NB4 (cell line): ENCODE data around the gene CDC5L.

GRCh38 chr6:43769067-43769571 lies 892 bp upstream of the VEGFA start:
- RRBS: no CpG with 5 or more reads among the region's 7 CpGs

DNA sequence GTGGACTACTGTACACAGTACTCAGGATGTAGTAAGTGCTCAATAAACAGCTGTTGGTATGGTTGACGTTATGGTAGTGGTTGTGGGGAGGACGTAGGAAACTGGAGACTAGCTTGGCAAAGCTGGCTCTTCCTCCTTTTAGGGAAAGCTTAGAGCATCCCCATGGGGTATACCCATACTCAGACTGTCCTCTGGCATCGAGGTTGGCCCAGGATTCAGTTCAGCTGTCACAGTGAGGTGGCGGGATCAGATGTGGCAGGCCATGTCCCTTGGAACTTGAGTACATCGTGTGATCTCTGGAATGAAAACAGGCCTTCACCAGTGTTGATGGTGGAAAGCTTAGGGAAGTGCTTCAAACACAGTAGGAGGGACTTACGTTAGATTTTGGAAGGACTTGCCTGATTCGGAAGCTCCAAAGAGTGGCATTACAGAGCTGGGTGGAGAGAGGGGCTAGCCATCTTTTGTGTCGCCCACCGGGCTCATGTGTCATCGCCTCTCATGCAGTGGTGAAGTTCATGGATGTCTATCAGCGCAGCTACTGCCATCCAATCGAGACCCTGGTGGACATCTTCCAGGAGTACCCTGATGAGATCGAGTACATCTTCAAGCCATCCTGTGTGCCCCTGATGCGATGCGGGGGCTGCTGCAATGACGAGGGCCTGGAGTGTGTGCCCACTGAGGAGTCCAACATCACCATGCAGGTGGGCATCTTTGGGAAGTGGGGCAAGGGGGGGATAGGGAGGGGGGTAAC lies 7.1 kb downstream of the VEGFA start:
- RRBS: no CpG with 5 or more reads among the region's 16 CpGs

GRCh38 chr6:43784204-43785561 lies 14.7 kb downstream of the VEGFA start:
- RRBS: 85% methylated on average over 7 of the region's 37 CpGs

DNA sequence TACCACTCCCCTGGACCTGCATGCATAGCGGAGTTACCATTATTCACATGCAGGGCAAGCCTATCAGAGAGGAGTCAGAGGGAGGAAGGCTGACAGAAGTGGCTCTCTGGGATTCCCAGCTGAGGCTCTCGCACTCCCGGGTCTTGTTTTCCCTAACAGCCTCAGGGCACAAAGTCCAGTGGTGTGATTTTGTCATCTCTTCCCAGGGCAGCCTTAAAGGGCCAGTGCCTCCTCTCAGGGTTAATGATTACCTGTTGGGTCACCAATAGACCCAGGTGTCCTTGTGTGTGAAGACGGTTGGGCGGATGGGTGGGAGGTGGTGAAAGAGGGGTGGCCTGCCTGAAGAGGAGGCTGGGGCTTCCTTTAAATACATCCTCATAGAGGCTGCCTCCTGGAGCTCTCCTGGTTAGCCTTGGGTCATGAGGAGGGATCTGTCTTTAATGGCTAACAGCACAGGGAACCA lies 36.4 kb downstream of the VEGFA start:
- RRBS: no CpG with 5 or more reads among the region's 5 CpGs

GRCh38 chr6:43842844-43843417 lies 72.9 kb downstream of the VEGFA start:
- RRBS: no CpG with 5 or more reads among the region's 4 CpGs

- RRBS: no CpG with 5 or more reads among the region's 9 CpGs
These were observed 149.8 kb downstream of the MRPL14 start for GRCh38 chr6:43977302-43978023.

- RRBS: no CpG with 5 or more reads among the region's 5 CpGs
These were observed 130.0 kb downstream of the MRPL14 start for GRCh38 chr6:43997103-43997811.

DNA sequence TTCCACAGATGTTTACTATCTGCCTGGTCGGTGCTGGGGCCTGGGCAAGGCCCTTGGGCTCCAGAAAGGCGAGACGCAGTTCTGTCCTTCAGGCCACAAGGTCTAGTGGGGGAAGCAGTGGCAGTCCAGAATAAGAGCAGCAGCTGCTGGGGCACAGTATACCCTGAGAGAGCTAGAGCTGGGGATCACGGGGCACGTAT lies 103.1 kb downstream of the MRPL14 start:
- RRBS: no CpG with 5 or more reads among the region's 5 CpGs

DNA sequence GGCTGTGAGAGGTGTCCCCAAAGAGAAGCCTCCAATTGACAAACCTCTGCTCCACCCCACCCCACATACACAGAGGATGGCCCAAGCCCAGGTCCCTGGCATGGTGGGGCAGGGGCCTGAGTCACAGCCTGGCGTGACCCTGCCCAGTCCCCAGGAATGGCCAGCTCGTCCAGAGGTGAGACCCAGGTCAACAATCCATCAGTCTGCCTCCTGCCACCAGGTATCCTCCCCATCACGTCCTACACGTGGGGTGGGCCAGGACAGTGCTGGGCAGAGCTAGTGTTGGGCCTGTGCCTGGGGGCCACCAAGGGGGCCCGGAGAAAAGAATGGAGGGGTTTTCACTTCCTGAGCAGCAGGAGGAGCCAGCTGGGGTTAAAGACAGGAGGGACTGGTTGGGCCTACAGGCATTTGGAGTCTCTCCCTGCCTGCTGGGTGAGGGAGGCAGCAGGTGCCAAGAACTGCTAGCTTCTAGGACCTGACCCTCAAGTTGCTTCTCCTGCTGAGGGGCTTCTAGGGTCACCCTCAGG lies 52.0 kb downstream of the MRPL14 start:
- RRBS: no CpG with 5 or more reads among the region's 5 CpGs

DNA sequence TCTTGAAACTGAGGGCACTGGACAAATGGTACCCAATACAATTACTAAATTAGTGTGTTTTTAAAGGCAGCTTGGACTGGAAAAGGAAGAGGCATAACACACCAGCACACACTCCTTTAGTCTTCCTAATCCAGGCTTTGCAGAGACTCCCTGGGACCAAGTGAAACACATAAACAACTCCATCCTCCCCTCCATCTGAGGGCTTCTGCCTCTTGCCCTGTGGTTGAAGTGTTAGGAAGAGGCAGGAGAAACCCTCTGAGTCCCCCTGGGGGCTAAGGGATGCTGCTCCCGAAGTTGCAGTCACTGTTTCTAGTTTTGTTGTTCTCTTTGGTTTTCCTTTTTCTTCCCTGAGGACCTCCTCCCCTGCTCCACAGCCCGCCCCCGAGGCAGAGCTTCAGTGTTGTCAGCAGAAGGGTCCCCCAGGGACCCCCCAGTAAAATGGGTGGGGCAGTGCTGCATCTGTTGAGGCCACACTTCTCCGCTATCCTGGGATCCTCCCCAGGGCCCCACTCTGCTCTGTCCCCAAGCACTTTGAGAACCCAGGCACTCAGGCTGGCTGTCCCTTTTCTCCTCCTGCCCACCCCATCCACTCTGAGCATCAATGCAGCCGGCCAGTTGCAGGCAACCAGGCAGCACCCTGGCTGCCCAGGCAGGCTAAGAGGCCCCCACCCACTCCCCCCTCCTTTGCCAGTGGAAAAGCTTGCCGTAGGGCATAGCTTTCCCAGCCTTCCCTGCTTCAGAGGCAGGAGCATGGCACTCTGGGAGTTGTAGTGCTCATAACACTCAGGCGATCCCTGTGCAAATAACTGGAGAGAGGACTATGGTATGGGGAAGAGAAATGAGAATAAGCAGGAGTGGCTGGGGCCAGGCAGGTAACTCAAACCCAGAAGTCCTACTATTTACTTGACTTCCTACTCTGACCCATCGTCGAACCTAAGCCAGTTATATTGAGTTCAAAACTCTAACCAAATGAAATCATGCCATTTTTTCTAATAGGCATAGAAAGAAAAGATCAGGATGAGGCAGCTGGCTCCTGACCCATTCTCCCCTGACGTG lies 6.1 kb downstream of the TMEM63B start:
- RRBS: no CpG with 5 or more reads among the region's 10 CpGs

GRCh38 chr6:44245672-44246747 lies 891 bp upstream of the HSP90AB1 start:
- RRBS: no CpG with 5 or more reads among the region's 71 CpGs

- RRBS: no CpG with 5 or more reads among the region's 57 CpGs
These were observed at the start of gene CDC5L for GRCh38 chr6:44387274-44388154. TSS of gene CDC5L (plus strand) at chr6:44387706.

- RRBS: no CpG with 5 or more reads among the region's 10 CpGs
These were observed 167.6 kb downstream of the CDC5L start for GRCh38 chr6:44555104-44555586.

DNA sequence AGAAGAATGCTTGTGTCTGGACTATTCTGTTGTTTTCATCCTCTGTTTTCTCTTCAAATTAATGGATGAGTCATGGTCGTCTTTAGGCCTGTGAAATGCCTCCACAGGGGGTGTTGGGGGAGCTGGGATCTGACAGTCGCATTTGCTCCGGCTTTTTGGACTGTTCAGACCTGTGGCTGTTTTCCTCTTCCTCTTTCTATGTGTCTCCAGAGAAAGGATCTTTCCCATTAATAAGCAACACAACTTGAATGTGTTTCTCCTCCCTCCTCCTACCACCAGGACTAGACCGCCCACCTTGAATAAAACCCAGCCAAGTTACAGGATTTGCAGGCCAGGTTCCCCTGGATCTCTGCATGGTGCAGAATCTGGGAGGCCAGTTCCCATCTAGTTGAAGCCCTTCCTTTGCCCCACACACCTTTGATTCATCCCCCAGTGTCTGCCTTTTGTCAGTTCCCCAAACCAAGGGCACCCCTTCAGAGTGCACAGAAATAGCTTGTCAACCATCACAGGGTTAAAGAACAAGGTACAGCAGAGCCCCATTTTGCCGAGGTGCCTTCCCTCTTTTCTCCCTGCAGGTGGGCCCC lies 280.0 kb downstream of the CDC5L start:
- RRBS: no CpG with 5 or more reads among the region's 5 CpGs

- RRBS: no CpG with 5 or more reads among the region's 3 CpGs
These were observed 48.5 kb upstream of the SUPT3H start for GRCh38 chr6:45426338-45426556.

GRCh38 chr6:45478316-45478601 lies 100.5 kb upstream of the SUPT3H start:
- RRBS: no CpG with 5 or more reads among the region's 1 CpG

DNA sequence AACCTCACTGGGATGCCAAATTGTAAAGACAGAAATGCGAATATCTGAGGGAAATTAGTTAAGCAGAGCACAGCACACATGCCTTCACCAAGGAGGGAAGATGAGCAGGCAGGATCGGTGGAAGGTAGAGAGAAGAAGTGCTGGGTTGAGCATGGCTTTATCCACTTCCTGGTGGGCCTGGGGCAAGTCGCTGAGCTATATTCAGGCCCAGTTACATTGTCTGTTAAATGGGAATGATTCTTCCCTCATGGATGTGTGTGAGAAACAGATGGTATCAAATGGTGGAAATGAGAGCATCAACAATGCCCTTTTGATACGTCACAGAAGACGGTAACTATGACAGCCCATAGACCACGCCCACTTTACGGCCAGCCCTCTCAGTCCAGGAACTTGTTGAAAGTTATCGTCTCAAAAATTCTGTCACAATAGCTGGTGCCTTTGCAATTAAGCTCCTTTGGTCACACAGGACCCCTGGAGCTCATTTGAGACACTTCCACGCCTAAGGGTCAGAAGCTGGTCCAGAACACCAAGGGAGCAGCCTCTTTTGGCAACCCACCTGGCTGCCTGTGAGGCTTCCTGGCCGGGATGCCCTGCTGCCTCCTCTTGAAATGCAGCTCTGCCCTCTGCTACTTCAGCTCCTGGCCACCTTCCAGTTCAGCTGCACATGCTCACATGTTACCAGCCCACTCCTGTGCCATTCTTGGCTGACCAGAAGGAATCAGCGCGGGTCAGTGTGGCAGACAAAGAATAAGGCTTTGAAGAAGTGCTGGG lies 199.0 kb upstream of the SUPT3H start:
- RRBS: no CpG with 5 or more reads among the region's 12 CpGs

- RRBS: no CpG with 5 or more reads among the region's 4 CpGs
These were observed 56.1 kb downstream of the CLIC5 start for GRCh38 chr6:45959365-45960056.

DNA sequence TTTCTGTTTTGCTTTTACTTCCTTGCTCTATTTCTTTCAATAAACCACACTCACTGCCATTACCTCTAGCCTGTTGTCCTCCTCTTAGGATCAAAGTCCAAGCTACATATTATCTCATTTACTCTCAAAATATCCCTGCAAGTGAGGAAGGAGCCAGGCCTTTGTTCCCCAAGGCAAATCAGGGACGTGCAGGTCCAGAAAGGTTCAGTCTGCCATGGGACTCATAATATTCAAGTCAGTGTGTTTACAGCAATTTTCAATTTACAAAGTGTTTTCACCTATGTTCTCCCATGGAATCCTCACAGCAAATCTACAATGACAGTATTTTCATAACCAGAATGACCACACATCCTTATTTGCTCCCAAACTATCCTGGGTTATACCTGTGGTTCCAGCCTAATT lies 3.9 kb downstream of the CLIC5 start:
- RRBS: no CpG with 5 or more reads among the region's 1 CpG

- RRBS: no CpG with 5 or more reads among the region's 1 CpG
These were observed 36.1 kb upstream of the CLIC5 start for GRCh38 chr6:46051637-46052341.